Hair follicular keratinocyte (primary cell): ENCODE measurements around a stretch of chr22.

DNA sequence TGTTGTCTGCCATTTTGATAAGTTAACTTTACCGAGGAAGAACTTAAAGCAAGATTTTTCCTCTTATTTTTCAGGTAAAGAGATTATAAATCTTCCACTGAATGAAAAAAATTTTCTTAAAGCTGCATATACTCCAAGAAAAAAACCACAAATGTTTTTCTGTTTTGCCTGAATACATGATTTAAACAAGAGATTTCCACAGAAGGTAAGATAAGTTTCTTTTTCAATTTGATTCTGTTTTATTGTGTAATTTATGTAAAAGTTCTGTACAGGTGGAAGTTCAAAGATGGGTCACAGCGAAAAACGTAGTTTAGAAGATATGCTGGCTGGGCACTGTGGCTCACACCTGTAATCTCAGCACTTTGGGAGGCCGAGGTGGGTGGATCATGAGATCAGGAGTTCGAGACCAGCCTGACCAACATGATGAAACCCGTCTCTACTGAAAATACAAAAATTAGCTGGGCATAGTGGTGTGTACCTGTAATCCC is 28.9 kb downstream of the PPP6R2 start:
- RAMPAGE, long total RNA: no peak

DNA sequence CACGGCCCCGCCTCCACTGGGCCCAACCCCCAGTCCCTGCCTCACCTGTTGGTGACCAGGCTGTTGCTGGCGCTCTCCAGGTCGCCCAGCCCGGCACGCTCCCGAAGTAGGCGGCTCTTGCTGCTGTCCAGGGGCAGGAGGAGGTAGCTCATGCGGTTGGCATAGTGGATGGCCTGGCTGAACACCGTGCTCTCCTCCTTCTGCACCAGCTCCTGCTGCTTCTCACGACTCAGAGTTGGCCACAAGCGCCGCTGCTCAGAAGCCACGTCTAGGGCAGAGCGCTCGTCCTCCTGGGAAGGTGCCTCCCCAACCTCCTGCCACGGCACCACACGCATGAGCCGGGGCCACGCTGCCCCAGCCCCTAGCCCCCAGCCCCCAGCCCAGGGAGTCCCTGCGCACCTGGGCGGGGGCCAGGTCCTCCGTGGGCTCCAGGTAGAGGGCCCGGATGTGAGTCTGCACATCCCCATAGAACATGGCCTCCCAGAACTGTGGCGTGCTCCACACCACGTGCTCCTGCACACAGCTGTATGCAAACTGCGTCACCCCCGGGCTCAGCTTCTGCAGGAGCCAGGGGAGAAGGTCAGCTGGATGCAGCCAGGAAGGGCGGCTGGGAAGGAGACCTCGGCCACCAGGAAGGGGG is 12.6 kb downstream of the SBF1 start:
- RAMPAGE, long total RNA: no peak

DNA sequence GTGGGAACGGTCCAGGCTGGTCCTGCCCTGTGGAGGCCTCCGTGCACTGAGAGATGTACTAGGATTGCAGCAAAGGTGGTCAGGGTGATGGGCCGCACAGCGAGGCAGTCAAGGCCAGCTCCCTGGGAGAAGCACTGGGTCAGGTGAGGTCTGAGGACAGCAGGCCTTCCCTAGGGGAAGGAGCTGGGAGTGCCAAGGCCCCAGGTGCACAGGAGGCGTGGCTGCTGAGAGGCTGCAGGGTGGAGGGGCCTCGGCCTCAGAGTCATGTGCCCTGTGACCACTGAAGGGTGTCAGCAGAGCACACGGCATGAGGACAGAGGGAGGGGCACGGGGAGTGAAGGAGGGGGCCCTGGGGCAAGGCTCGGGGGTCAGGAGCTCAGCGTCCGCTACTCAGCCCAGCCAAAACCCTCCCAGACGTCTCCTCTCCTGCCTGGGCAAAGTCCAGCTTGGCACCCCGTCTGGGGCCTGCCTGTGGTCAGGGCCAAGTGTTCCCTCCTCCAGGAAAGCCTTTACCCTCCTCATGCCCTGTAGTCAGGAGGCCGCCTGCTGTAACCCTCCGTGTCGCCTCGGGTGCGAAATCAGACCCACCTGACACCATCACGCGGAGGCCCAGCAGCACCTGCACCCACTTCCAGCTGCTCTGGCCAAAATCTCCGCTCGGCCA is 2.3 kb upstream of the MIOX start:
- RAMPAGE, long total RNA: no peak

- RAMPAGE, long total RNA: no peak
Measured at GRCh38 chr22:50506587-50507285, 766 bp downstream of the LMF2 start.

GRCh38 chr22:50521623-50522074 is 3.7 kb downstream of the SCO2 start:
- RAMPAGE, long total RNA: no peak

DNA sequence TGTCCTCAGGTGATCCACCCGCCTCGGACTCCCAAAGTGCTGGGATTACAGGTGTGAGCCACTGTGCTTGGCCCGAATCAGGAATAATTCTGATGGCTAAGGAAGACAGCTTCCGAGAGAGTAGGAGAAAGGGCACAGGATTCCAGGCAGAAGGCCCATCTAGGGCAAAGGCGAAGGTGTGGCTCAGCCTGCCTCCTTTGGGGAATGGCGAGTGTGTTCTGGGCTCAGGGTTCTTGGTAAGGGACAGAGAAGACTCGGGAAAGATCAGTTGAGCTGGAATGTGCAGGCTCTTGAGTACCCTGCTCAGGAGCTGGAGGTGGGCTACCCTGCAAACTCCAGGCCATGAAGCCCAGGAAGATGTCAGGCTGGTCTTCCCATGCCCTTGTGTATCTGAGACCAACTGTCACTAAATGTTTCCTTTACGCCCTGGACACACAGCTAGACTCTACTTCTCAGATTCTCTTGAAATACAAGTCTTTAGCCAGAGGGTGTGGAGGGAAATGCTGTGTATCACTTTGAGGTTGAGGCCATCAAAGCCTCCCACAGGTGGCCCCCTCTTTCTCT is 1.7 kb upstream of the SYCE3 start:
- RAMPAGE, long total RNA: no peak

- RAMPAGE, long total RNA: no peak
Measured at GRCh38 chr22:50600951-50601850, 608 bp downstream of the MAPK8IP2 start.

- RAMPAGE, long total RNA: no peak
Measured at GRCh38 chr22:50620667-50621908, 6.9 kb downstream of the ARSA start.

DNA sequence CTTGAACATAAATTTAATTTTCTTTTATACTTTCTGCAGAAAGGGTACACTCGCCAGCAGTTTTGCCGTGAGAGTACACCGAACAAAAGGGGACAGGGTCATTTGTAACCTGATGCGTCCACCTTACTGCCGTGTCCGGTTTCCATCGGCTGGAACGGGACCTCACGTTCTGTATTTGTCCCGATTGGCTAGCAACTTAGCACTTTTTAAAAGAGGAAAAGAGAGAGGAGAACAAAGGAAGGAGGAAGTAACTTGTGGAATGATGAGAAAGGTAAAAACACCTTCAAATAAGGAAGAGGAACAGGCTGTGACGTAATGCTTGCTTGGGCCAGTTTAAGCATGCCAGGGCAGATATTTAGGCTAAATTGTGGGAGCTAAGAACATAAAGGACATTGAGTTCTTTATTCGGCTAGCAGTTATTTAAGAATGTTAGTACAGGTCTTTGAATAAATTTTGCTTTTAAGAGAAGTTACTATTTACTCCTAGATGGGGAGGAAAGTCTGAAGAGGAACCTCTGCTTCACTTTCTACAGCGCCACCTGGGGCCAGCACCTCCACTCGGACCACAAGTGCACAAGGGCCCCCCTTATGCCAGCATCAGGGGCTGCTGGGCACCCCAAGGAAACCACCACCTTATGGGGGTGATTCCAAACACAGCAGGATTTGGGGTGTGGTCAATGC is 5.9 kb downstream of the ARSA start:
- RAMPAGE, long total RNA: no peak

DNA sequence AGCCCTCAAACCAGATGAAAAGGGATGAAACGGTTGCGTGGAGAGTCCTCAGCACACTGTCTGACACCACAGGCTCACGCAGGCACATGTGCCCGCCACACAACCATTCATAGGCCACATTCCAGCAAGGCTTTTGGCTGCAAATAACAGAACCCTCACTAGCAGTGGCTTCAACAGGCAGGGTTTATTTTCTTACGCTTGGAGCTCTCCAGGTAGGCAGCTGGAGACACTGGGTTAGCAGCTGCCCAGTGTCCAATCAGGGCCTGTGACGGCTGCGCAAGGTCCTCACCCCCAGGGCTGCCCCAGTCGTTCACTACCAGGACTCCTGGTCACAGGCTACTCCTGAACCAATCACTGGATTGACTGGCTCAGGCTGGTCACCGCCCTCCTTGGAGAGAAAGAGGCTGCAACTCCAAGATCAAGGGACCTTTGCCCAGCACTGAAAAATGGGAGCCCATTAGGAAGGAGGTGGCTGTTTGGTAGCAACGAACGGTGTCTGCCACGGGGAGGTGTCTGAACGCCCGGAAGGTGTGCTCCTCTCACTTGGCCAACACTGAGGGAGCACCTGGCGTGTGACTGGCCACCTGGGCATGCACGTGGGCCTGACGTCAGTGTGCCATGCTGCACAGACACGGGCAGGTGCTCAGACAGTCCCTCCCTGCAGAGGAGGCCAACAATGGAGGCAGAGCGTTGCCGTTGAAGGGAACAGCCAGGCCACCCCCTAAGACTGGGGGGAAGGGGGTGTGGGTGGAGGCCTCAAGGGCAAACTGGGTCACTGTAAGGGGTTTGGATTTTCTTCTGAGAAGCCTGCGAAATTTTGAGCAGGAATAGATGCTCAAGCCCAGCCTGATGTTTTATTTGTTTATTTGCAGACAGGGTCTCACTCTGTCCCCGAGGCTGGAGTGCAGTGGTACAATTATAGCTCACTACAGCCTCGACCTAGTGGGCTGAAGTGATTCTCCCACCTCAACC is 5.1 kb downstream of the ARSA start:
- RAMPAGE, long total RNA: no peak

GRCh38 chr22:50698303-50698981 is 39.6 kb upstream of the ACR start:
- RAMPAGE, long total RNA: no peak

DNA sequence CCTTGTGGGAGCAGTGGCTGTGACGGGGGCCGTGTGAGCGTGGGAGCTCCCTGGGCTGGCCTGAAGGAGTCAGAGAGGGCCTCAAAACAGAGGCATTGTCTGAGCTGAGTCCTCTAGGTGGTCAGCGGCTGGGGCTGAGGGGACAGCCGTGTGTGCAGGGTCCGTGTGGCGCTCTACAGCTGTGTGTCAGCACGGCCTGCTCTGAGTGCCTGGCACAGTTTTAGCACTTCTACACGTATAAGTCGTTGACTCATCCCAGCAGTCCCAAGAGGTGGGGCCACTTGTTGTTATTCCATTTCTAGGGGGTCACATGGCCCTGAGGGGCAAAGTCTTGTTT is 37.8 kb upstream of the ACR start:
- RAMPAGE, long total RNA: no peak

GRCh38 chr22:50720366-50720684 is 17.7 kb upstream of the ACR start:
- RAMPAGE, long total RNA: no peak